NCI-H460 (cell line): ENCODE data around the gene LMBR1.

GRCh38 chr7:154929029-154929265, 74.0 kb downstream of the PAXIP1 start:
RAMPAGE:
- cytosol, long total RNA = no peak
- long total RNA = no peak
- nucleus, long total RNA = no peak

GRCh38 chr7:155003796-155004187, 868 bp upstream of the PAXIP1 start:
RAMPAGE:
- cytosol, long total RNA = no peak
- long total RNA = no peak
- nucleus, long total RNA = no peak

RAMPAGE:
- cytosol, long total RNA = no peak
- long total RNA = no peak
- nucleus, long total RNA = no peak
Observed at GRCh38 chr7:155071129-155071794, 1.1 kb downstream of the HTR5A start.

DNA sequence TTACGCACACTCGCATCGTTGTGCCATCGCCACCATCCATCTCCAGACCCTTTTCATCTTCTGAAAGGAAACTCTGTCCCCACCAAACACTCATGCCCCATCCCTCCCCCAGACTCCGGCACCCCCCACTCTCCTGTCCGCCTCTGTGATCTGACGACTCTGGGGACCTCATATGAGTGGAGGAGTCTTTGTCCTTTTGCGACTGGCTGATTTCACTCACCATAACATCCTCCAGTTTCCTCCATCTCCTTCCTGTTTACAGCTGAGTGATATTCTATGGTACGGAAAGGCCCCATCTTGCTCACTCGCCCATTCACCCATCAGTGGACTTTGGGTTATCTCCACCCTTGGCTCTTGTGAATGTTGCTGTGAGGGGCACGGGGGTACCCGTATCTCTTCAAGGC, 11.9 kb upstream of the INSIG1 start:
RAMPAGE:
- cytosol, long total RNA = no peak
- long total RNA = no peak
- nucleus, long total RNA = no peak

DNA sequence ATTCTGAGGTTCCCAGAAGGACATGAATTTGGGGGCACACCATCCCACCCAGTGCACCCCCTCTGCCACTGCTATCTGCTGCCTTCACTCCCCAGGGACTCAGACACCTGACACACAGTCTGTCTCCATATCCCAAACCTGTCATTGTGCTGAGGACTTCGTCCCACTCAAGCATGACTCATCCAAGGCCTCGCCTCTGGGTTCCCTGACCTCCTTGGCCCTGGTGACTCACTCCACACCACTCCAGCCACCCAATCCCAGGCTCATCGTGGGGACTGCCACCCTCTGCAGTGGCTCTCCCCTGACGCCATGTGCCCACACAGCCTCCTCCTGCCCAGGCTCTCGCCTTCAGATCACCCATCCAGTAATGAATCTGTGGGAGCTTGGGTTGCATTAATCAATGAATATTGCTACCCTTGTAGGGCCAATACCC, 6.6 kb upstream of the INSIG1 start:
RAMPAGE:
- cytosol, long total RNA = no peak
- long total RNA = no peak
- nucleus, long total RNA = no peak

DNA sequence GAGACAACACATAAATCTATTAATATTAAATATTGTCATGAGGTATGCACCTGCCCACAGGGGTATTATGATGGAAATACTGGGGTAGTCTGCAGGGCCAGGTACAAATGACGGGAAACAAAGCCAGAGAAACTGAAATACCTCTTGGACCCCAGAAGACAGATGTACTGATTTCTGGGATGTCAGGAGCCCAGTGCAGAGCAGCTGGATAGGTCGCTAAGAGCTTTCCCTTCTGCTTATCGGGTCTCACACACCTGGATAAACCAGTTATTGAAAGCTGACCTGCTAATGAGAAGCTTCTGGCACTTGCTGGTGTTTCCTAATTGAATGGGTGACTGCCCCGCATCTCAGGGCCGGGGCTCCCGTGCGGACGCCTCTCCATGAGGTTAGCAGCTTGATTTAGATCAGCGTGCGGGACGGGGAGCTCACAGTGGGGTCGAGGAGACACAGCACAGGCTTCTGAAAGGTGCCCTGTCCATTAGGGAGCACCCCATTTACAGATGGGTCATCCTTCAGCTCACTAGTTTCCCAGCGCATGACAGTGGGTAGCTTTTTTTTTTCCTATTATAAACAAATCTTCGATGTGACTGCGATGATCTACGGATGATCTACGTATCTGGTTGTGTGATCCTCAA, 1.5 kb upstream of the INSIG1 start:
RAMPAGE:
- cytosol, long total RNA = no peak
- long total RNA = no peak
- nucleus, long total RNA = no peak

RAMPAGE:
- cytosol, long total RNA = no peak
- long total RNA = no peak
- nucleus, long total RNA = no peak
Observed at GRCh38 chr7:155449112-155449705, 8.7 kb upstream of the EN2 start.

GRCh38 chr7:155644982-155645484, 572 bp downstream of the RBM33 start:
RAMPAGE:
- cytosol, long total RNA = no peak
- long total RNA = no peak
- nucleus, long total RNA = no peak

DNA sequence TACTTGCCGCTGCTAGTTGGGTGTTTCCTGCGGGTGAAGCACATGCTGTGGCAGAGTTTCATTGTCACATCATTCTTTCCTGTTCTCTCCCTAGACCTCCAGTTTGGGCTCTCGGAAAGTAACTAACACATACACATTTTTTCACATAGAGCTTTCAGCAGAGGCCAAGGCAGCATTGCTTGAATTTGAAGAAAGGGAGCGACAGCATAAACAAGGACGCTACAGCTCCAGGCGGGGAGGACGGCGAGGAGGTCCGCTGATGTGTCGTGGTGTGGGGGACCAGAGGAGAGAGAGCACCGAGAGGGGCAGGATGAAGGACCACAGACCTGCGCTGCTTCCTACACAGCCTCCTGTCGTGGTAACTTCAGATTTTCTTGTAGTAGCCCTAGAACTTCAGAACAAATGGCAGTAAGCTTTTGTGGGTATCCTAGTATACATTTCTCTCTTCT, 62.3 kb downstream of the RBM33 start:
RAMPAGE:
- cytosol, long total RNA = no peak
- long total RNA = no peak
- nucleus, long total RNA = no peak

RAMPAGE:
- cytosol, long total RNA = no peak
- long total RNA = no peak
- nucleus, long total RNA = no peak
Observed at GRCh38 chr7:155805367-155805935, 6.8 kb downstream of the SHH start.

DNA sequence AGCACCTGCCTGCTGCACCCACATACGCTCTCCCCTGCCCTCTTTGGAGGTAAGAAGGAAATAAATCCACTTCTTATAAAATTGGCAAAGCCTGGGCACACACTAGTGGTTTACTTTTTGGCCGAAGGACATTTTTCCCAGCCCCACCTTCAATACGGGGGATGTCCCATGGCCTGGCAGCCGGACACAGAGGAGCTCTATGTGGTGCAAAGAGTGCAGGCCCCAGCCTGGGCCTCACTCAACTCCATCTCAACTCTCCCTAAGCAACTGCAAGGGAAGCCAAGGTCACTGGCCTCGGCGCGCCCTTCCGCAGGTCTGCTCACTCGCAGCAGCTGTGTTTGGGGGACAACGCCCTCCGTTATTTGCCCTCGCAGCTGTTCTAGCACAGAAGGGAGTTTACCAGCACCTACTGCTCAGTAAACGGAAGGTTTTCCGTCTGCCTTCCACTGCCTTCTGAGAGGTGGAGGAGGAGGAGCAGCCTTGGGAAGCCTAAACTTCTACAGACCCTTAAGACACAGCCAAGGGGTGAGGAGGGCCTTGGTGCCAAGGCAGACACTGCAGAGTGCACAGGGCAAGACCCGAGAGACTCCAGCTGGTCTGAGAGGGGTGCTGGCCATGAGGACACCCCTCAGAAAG, 77.9 kb upstream of the SHH start:
RAMPAGE:
- cytosol, long total RNA = no peak
- long total RNA = no peak
- nucleus, long total RNA = no peak

DNA sequence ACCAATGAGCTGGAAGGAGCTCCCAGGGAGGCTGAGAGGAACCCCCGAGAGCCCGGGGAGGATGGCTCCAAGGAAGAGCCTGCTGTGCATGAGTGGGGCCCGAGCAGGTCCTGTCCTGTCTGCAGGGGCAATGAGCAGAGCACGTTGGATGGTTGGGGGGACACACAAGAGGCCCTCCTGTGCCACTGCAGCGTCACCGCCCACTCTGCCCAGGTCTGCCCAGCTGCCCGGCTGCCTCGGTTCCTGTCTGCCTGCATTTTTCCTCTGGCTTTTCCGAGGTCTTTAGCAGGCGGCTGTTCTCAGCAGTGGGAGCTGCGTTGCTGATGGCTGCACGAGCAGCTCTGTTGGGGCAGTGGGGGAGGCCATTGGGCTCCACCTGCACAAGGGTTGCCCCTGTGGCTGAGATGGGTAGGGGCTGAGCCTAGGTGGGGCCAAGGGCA, 141.4 kb upstream of the SHH start:
RAMPAGE:
- cytosol, long total RNA = no peak
- long total RNA = no peak
- nucleus, long total RNA = no peak

DNA sequence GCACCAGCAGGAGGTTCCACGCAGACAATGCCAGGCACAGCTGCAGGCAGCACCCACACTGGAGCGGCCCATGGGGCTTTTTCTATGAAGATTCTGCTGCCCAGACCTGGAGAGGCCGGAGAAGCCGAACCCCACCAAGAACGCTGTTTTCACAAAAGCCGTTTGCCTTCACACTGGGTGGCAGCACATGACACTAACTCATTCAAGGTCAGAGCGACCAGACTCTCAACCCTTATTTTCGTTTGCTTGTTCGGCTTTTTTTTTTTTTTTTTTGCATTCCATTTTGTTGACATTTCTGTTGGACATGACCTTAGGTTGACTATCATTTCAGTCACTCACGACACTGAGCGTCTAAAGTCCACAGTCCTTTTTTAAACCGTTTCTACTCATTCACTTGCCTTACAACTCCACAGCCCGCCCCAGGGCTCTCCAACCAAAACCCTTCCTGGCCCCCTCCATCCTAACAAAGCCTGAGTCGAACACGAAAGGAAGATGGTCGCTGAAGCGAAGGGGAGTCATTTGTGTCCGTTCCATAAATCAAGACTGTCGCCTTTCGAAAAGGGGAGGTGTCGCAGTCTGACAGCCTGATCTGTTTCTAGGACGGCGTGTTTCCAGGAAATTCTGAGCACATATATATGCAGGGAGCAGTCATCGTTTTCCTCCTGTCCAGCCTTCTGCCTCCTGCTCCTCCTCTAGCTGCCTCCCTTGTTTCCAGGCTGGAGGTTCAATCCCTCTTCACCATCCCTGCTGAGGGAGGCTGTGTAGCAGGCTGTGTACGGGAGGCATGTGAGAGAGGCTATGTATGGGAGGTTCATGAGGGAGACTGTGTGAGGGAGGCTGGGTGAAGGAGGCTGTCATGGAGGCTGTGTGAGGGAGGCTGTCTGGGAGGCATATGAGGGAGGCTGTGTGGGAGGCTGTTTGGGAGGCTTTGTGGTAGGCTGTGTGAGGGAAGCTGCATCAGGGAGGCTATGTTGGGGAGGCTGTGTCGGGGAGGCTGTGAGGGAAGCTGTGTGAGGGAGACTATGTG, 124.1 kb upstream of the RNF32 start:
RAMPAGE:
- cytosol, long total RNA = no peak
- long total RNA = no peak
- nucleus, long total RNA = no peak

DNA sequence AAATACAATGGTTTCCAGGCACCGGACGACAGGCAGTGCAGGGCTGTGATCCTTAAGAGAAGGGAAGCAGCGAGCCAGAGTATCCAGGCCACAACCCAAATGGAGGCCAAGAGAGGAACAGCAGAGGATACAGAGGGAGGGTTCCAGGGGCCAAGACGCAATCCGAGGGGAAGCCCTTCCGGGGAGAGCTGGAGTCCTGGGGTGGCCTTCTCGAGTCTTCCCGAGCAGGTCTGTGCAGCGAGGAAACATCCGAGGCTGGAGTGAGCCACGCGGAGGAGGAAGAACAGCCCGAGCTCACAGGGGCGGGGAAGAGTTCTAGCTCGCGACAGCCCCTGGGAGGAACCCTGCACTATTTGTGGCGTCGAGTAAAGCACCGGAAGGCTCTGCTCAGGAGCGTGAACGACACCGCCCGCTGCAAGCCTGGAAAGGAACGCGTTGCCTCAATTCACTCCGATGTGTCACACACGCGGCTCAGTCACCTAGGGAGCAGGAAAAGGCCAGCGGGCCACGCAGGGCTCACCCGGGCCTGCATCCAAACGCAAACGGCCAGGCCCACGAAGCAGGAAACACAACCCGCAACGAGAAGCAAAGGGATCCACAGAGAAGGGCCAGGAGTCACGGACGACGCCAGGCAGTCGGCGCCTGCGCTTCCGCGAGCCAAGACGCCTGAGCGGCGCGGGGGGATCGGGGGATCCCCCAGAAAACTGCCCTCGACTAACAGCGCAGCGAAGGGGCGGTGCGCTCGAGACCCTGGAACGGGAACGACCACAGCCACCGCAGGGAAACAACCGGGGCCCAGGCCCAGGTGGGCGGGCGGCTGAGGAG, 833 bp upstream of the RNF32 start:
RAMPAGE:
- cytosol, long total RNA = no peak
- long total RNA = no peak
- nucleus, long total RNA = no peak

DNA sequence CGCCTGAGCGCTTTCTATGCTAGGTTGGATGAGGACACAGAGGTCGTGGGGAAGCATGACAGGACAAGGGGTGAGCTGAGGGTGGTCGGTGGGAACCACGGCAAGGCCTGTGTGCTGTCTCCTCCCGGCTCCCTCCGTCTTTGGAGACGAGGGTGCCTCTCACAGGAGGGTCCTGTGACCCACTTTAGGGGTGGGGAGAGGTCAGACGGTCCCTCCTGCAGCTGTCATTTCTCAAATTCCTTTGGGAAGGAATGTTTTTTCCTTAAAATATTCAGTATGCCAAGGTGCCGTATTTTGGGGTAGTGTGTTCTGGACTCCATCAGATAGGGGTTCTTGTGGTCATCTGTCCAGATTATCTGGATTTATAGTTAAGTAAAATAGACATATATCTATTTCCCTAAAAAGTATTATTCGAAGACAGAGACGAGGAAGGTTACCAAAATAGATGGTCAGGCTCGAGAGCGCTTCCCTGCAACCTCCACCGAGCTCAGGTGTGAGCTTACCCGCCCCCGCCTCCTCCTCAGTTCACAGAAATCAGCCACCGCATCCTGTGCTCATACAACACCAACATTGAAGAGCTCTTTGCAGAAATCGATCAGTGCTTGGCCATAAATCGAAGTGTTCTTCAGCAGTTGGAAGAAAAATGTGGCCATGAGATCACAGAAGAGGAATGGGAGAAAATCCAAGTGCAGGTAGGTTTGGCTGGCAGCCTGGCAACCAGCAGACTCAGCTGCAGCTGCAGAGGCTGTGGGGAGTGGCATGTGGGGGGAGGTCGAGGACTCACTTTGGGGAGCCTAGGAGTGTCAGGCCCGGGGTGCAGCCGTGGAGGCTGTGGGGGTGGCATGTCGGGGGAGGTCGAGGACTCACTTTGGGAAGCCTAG, 34.8 kb downstream of the RNF32 start:
RAMPAGE:
- cytosol, long total RNA = no peak
- long total RNA = no peak
- nucleus, long total RNA = no peak

RAMPAGE:
- cytosol, long total RNA = no peak
- long total RNA = no peak
- nucleus, long total RNA = no peak
Observed at GRCh38 chr7:156776200-156776883, 116.6 kb downstream of the LMBR1 start.

DNA sequence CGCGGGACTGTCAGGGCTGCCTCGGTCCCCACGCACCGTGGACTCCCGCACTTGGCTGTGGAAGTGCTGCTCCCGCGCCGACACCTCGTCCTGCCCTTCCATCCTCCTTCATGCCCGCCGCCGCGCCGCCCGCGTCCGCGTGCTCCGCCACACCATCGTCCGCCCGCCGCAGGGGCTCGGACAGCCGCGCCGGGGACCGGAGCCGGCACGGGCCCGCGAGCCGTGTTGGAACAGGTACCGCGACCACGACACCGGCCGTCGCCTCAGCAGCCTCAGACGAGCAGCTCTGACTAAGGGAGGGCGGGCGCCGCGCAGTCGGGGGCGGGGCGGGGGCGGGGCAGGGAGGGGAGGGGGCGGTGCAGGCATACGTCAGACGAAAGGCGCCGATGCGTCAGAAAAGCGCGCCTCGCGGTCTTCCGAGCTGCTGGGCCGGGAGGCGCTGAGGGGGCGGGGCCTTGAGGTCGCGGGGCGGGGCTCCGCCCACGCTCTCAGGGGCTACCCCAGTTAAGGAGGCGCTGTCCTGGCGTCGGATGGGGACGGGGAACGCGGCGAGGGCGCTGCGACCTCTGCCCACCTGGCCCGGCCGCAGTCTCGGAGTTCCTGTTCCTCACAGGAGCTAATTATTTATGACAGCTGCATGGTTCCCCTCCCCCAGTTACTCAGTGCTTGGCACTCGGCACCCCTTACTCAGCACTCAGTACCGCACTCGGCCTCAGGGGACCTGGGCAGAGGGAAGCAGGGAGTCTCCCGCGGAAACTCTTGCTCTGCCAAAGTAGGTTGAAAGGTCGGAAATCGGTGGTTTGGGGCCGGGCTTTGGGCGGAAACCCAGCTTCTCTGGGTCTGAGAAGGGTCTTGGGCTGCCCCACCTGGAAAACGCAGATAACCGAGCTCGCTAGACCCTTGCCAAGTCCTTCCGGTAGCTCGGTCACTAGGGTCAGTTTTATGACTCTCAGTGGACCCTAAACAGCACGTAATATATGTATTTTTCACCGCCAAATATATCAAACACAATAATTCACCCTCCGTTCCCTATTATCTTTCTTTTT, at the start of gene LMBR1:
LMBR1 (minus strand) TSS at position 292 of the 1,046 bp plus-strand sequence.
RAMPAGE:
- cytosol, long total RNA = no peak
- long total RNA = no peak
- nucleus, long total RNA = no peak

RAMPAGE:
- cytosol, long total RNA = no peak
- long total RNA = no peak
- nucleus, long total RNA = no peak
Observed at GRCh38 chr7:156931935-156932596, 17.4 kb upstream of the NOM1 start.

DNA sequence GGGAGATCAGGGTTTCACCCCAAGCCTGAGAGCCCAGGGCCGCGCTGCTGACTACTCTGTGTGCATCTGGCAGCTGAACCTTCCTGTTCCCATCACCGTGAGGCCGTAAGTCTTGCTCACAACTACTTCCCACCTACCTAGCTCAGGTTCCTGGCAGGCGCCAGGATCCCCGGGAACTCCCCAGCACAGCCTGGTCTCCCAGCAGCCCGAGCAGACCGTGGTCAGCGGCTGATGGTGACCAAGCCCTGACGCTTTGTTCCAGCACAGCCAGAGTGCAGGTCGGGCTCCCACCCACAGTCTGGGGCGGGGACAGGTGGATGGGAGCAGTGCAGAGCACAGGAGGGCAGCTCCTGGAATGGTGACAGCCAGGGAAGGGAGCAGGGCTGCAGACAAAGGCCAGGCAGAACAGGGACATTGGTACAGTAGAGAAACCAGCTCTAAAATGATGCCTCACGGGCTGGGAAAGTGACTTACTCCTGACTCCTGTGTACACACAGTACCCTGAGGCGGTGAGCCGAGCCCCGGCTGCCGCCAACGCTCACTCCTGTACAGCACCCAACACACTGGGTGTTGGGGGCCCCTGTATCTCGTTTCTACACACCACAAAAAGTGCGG, 6.0 kb upstream of the NOM1 start:
RAMPAGE:
- cytosol, long total RNA = no peak
- long total RNA = no peak
- nucleus, long total RNA = no peak

DNA sequence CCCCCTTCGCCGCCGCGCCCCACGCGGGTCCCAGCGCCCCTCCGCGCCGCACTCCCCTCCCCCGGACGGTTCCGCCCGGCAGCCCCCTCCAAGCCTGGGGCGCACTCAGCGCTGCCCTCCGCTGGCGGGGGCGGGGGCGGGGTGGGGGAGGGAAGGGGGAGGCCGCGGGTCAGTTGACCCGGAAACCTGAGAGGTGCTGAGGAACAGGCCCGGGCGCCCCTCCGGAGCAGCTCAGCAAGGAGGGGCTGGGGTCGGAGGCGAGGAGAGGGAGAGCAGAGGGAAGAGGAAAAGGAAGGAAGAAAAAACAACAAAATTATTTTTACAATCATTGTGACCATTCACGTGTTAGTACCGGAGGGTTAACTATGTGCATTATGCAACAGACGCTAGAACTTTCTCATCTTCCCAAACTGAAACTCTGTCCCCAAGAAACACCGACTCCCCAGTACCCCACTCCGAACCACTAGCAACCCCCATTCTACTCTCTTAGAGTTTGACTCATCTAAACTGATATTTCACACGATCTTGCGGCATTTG, 9.9 kb downstream of the MNX1 start:
RAMPAGE:
- cytosol, long total RNA = no peak
- long total RNA = no peak
- nucleus, long total RNA = no peak